Ureter (tissue), 1 donor: Measurements from ENCODE around the genes DNAJB4 and SAMD13.

DNA sequence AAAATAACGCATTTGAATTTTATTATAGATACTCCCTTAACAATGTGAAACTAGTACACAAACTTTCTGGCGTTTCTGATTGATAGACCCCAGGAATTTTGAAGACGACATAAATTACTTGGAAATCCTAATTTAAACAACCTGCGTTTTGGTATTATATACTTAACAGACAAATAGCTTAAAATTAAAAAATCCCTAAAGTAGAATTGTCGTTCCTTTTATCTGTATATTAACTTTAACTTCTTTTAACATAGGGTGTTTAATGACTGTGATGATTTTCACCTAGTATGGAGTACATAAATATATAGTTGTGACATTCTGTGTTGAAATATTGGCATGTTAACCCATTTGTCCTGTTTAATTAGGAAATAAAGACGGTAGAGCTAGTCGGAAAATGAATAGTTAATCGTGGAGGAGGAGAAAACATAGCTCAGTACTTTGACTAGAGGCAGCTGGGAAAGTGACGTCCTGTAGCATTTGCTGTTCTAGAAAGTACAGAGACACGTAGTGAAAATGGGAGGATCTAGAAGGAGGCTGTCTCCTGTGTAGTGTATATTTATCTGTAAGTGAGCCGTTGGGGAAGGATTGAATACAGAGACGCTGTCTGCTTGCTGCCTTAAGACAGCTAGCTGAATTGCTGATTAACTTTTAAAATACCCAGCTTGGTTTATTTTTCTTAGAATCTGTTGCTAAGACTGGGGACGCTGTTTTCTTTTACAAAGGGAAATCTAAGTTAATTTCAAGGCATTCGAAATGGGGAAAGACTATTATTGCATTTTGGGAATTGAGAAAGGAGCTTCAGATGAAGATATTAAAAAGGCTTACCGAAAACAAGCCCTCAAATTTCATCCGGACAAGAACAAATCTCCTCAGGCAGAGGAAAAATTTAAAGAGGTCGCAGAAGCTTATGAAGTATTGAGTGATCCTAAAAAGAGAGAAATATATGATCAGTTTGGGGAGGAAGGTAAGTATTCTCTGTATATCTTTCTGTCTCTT is at the start of gene DNAJB4:
Gene DNAJB4 (plus strand): TSS at position 582 of the 996 bp plus-strand sequence.
- PRO-cap: bidirectional peak, plus-strand start at position 510 of the sequence, minus-strand start at position 197 of the sequence; unidirectional peak, plus-strand start at position 582 of the sequence

DNA sequence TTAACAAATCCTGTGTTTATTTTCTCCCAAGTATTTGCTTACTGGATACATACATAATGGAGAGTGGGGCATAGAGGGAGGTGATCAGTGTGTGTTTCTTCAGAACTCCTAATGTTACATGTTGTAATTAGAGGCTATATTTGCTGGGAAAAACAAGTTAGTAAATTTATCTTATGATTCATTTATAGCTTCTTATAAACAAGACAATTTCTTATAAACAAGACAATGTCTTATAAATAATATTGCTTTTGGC is 7.3 kb upstream of the GIPC2 start:
- PRO-cap: no peak

- PRO-cap: no peak
Measured at GRCh38 chr1:78069692-78070175, 24.0 kb downstream of the GIPC2 start.

DNA sequence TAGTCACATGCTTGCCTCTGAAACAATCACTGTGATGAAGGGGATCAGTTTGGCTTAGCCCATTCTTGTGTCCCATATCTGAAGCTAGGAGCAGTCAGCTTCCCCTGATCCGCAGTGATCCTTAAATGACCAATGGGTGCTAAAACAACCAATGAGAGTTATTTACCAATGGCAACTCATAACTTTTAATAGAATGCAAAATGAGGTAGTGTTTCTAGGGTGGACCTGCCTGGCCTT is 63.4 kb downstream of the GIPC2 start:
- PRO-cap: no peak

DNA sequence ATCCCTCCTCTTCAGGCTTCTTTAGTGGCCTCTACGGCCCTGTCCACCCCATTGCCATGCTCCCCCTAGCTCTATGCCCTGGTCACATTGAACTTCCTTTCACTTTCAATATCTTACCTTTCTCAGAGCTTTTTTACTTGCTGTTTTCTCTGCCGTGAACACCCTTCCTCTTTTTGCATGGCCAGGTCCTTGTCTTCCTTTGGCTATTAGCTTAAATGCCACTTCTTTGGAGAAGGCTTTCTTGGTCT is 97.4 kb downstream of the GIPC2 start:
- PRO-cap: no peak

GRCh38 chr1:78229257-78229939 is 183.6 kb downstream of the GIPC2 start:
- PRO-cap: no peak

- PRO-cap: no peak
Measured at GRCh38 chr1:78419275-78419665, 71.5 kb upstream of the PTGFR start.

DNA sequence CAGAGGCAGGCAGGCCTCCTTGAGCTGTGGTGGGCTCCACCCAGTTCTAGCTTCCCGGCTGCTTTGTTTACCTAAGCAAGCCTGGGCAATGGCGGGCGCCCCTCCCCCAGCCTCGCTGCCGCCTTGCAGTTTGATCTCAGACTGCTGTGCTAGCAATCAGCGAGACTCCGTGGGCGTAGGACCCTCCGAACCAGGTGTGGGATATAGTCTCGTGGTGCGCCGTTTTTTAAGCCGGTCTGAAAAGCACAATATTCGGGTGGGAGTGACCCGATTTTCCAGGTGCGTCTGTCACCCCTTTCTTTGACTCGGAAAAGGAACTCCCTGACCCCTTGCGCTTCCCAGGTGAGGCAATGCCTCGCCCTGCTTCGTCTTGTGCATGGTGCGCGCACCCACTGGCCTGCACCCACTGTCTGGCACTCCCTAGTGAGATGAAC is 155.6 kb downstream of the ADGRL4 start:
- PRO-cap: no peak

DNA sequence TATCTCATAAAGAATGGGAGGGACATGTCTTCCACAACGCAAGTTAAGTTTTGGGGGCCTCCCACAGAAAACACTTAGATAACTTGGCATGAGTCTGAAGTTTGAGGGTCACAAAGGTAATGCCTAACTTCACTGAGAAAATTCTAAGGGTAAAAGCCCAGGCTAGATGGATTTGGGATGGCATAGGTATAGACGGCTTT is 1038.9 kb upstream of the ADGRL4 start:
- PRO-cap: no peak

GRCh38 chr1:80750084-80750283 is 1050.8 kb upstream of the ADGRL2 start:
- PRO-cap: no peak

DNA sequence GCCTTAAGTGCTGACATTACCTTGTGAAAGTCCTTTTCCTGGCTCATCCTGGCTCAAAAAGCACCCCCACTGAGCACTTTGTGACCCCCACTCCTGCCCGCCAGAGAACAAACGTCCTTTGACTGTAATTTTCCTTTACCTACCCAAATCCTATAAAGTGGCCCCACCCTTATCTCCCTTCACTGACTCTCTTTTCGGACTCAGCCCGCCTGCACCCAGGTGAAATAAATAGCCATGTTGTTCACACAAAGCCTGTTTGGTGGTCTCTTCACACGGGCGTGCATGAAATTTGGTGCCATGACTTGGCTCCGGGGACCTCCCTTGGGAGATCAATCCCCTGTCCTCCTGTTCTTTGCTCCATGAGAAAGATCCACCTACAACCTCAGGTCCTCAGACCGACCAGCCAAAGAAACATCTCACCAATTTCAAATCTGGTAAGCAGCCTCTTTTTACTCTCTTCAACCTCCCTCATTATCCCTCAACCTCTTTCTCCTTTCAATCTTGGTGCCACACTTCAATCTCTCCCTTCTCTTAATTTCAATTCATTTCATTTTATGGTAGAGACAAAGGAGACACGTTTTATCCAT is 555.2 kb upstream of the ADGRL2 start:
- PRO-cap: no peak

- PRO-cap: no peak
Measured at GRCh38 chr1:81426163-81426685, 374.5 kb upstream of the ADGRL2 start.

DNA sequence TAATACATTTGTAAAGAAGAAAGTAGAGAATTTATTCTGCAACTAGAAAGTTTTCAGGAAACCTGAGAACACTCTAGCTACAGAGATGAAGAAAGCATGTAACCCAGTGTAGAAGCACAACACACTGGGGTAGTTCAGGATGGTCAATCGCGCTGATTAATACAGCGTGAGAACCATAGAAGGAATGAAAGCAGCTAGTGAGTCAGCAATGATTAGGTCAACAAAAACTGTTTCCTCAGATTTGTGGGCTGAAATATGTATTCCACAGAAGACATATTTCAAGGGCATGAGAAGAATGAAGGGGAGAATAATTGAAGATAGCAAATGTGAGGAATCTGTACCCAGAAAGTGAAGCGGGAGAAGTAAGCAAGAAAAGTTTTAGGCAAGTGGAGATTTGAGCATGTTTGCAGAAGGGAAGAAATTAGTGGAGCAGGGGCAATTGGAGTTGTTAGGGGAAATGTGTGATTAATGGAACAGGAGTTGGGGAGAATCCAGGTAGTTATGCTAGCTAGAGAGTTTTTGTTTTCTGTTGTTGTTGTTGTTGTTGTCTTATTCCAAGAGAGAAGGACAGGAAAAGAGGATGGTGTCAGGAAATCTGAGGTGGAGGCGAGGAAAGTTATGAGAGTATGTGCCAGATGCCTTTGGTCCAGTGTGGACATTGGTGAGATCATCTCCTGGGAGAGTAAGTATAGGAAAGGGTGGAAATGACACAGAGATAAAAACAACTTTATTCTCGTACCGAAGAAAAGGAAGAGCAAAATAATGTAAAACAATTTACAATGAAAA is 97.6 kb upstream of the ADGRL2 start:
- PRO-cap: no peak

GRCh38 chr1:83860269-83860876 is 138.6 kb downstream of the TTLL7 start:
- PRO-cap: unidirectional peak, plus-strand start at chr1:83860626

DNA sequence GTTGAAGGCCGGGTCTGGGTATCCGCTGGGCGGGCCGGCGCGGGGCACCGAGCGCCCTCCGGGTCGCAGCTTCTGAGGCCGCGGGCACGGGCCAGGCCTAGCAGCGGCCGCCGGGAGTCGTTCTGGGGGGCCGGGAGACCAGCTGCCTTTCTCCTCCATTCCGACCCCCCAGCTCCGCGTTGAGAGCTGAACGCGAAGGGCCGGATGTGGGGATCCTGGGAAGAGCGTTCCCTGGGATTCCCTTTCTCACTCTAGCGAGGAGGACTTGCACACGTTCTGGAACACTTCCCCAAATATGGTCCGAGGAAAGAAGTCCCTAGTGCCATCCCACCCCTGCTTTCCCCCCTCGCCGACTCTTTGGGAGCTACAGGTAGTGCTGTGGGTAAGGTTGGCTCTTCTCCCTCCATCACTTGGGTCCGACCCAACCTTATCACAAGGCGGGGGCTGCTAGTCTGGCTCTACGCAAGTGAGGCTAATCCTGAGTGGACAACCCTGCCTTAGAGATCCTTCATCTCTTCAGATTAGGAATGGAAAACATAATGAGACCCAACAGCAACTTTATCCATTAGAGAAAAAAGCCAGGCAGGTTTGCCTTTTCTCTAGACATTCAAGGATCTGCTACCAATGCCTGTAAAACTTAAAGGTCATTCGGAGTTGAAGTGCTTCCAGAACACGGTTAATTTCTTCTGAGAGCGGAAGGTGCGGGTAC is 65.5 kb upstream of the PRKACB start:
- PRO-cap: no peak

DNA sequence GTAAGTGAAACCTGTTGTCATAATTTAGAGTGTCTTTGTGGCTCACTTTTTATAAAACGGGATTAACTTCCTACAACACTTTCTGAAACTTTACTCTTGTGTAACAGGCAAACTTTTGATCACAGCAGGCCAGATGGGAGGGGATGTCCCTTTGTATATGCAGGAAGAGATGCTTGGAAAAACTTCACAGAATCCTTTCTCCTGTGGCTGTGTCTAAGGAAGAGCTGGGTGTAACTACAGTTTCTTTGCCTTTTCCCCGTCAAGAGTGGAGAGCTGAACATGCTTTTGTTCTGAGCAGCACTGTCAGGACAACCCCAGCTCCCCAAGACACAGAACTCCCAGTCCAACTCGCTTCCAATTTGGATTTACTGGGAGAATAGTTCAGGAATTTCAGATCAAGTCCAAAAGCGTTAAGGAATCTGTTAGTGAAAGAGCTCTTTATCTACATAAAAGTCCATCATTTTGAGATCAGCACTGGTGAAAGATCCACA is 1.7 kb upstream of the SAMD13 start:
- PRO-cap: no peak

DNA sequence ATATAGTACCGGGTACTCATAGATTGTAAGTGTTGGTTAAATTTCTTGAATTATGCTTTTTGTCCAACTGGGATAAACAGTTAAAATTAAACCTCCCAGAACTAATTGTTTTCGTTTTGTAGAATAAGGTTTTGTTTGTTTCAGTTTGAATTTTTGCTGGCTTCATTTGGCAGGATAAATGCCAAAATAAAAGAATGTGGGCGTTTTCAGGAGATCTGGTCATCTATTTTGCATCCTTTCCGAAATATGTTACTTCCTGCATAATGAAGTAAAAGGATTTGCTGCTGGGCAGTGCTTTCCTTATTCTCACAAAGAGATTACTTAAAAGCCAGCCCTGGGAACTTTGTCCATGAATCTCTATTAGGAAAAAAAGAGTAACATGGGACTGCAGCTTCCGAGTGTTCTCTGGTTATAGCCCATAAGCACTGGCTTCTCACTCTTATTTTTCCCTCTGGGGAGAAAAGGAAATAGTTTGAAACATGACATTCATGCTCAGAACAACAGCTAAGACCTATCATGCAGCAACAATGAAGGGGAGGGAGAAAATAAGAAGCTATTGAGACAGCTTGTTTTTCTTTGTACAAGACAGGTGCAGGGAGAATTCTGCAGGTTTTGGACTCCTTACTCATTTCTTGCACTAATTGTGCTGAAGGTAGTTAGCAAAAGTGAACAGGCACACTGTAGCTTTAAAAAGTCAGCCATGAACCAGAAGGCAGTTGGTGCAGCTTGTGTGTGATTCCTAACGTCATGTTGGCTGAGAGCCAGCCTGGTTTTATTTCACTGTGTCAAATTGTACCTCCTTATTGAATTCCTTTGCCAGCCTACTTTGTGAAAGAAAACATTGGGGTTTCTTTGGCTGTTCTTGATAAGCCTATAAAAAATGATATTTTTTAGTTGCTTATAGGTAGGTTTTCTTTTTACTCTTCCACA is at the start of gene SAMD13:
Gene SAMD13 (plus strand): TSS at position 811 of the 930 bp plus-strand sequence.
- PRO-cap: no peak

- PRO-cap: no peak
Measured at GRCh38 chr1:84366734-84367075, 31.6 kb upstream of the DNASE2B start.

GRCh38 chr1:84495884-84496403 is 10.2 kb upstream of the SPATA1 start:
- PRO-cap: no peak

- PRO-cap: bidirectional peak, plus-strand start at chr1:84690692, minus-strand start at chr1:84690485
Measured at GRCh38 chr1:84690582-84690989, 325 bp upstream of the SSX2IP start.